Measurements from ENCODE around the gene SMARCA5.

DNA sequence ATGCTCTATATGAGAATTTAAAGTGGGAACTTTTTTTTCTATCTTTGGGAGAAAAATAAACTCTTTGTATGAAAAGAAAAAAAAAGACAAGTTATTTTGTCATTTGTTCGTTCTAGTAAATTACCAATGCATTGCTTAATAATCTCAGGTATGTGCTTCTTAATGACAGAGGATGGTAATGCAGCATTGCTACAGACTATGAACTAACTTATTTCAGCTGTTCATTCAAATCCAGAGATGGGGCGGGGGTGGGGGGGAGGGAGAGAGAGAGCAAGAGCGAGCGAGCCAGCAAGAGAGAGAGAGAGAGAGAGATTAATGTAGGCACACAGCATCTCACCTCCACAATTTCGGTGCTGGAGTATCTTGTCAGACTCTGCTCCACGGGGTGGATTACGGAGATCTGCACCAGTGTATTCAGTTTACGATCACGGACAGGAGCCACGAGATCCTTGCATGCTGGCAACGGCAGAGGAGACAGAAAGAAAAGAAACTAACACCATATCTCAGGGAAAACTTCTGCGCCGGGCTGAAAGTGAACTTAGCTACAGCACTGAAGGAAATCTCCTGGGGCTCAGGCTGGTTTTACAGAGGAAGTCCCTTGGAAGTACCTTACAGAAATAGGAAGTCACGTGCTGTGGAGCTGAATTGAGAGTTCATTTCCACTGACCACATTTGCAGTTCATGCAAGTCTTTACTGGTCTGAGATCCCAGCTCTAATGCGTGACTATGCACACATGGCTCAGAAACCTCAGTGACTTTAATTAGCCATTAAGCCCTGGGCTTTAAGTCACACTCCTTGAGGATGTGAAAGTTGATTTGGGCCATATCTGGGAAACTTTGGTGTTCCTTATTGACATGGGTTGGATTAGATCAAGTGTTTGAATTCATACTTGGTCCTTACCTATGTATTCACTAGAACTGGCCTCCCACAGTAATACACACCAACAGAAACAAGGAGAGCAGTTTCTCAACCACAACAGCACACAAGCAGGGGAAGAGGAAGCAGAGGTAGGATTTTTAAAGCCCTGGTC lies 440.9 kb downstream of the INPP4B start:
- PRO-cap, 7 experiments = peak in 6 of 7 experiments; most common plus-strand start position 296 of the sequence (in 3); most common minus-strand start position 566 of the sequence (in 5)
- RAMPAGE, long total RNA, 2 experiments = start-site peak on the minus strand in 2 of 2 experiments, centred at positions 564 to 565 of the sequence, 27 to 40 reads per replicate

DNA sequence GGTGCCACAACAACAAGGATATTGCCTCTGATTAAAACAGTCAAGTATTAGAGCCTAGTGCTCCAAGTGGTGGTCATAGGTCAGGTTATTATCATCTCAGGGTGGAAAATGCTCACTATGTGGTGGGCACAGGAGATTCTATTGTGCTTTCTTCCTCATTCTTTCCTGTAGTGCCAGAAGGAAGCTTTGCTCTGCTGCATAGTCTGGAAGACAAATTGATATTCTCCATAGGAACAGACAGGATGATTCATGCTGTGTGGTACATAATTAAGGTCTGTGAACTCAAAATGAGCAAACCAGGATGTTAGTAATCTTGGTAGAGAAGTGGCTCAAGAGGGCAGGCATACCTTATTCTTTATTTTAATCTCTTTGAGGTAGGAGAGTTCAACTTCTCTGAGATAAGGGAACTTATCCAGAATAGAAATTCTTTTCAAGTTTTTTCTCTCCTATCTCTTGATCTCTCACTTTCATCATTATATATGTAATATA lies 296.0 kb downstream of the INPP4B start:
- PRO-cap, 7 experiments = no peak in any of the 7 experiments
- RAMPAGE, long total RNA, 2 experiments = no peak in any of the 2 experiments

DNA sequence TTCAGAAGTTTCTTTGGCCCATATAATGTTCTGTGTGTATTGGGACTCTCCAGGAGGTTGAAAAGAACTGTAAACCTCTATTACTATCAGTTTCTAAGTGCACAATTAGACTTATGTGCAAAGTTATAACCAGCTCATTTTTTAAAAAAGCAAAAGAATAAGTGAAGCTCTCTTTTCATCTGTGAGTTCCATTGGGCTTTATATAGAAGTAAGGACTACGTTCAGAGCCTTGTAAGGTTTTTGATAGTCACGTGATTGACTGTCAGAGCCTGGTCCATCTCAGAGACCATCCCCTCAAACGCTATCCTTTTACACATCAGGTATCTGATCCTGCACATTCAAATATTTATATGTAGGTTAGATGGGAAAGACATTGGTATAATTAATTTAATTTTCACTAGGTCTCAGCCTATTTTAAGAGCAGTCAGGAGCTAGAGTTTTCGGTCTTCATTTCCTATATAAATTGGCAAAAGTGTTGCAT lies 279.3 kb downstream of the INPP4B start:
- PRO-cap, 7 experiments = no peak in any of the 7 experiments
- RAMPAGE, long total RNA, 2 experiments = no peak in any of the 2 experiments

DNA sequence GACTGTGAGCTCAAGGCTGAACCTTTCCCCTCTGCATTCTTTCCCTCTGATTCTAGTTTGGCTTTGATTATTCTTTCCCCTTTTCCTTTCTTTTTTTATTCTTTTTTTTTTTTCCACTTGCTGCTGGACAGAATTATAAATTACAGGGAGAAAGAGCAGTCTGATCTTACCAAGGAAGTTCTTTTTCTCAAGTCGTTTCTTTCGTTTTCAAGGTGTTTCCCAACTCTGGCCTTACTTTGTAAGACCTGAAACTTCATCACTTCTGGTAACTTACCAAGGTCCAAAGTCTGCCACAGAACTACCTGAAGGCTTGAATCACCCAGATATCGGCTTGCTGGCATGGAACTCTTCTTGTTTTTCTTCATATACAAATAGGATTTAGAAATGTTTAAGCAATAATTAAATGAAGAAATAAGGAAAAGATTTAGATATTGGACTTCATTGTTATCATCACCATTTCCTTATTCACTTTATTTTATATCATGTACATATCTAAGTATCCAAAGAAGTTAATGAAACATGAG lies 278.0 kb downstream of the INPP4B start:
- PRO-cap, 7 experiments = no peak in any of the 7 experiments
- RAMPAGE, long total RNA, 2 experiments = no peak in any of the 2 experiments

DNA sequence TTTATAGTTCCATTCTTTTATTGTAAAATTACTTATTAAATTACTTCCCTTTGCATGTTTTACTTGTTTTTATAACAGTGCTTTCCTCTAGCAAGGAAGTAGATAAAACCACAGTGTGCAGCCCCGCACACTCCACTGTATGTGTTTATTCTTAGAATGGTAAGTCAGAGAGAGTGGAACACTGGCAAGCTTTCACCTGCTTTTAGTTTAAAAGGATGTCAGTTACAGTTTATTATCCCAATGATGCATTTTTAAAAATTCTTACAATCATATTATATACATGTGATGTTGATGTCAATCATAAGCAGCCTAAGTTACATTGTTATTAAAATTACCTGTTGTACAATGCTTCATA lies 149.3 kb downstream of the INPP4B start:
- PRO-cap, 7 experiments = no peak in any of the 7 experiments
- RAMPAGE, long total RNA, 2 experiments = no peak in any of the 2 experiments

DNA sequence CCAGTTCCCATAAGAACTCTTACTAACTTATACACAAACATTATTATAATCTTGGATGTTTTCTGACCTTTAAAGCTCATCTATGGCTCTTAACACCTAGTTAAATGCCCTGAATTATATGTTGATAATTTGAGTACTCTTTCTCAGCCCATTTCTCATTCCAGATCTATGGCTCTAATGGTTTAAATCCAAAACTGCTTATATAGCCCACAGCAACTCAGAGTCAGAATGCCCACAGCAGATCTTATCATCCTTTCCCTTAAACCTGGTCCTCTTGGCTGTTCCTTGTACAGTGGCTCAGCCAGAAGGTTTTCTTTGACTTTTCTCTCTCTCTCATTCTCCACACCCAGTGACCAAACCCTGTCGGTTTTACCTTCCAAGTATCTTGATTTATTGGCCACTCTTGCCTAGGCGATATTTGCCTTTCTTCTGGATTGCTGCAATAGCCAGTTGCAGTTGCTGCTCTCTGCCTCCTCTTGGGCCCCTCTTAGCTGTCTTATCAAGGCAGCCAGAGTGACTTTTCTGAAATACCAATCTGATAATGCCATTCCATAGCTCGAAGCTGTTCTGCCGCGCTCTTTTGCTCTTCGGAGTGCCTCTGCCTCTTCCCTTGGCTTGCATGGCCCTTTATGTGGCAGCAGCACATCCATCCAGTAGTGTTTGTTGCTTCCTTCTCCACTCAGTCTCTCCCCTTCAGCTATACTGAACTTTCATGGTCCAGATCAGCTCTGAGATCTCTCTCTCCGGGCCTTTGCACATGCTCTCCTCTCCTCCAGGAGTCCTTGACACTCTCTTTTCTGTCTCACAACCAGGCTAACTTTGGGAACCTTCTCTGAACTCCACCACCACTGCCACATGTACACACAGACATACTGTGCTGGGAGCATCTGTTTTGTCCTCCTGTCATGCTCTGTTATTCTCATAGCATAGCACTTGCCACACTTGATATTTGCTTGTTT lies 11.7 kb downstream of the GAB1 start:
- PRO-cap, 7 experiments = no peak in any of the 7 experiments
- RAMPAGE, long total RNA, 2 experiments = no peak in any of the 2 experiments

- PRO-cap, 7 experiments = no peak in any of the 7 experiments
- RAMPAGE, long total RNA, 2 experiments = no peak in any of the 2 experiments
Measured at GRCh38 chr4:143360908-143361601, 24.4 kb downstream of the GAB1 start.

DNA sequence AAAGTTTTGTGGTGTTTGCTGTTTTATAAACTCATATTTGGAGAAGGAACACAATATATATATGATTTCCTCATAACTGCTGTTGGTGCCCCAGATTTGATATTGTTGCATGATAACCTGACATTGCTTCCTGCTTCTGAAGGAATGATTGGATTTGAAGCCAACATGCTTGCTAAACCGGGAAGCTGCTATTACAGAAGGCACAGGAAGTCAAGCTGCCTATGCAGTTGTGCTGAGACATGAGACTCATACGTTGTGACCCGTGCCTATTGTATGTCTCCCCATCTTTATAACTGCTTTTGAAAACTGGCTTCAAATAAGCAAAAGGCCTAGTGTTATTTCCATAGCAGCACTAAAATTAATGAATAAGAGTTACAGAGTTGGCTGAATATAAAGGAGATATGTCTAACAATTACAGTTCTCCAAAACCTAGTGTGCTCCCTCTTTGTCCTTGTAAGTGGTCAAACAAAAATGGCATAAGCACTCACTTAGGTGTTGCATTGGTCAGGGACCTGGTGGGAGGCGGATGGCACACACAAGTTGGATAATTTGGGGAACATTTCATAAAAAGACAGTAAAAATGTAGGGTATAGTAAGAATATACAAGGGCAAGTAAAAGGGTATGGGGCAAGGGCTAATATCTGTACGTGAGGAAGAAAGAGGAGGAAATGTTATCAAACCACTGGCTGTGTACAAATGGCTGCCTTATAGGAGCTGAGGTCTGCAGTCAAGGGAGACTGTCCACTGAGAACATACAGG lies 33.1 kb downstream of the GAB1 start:
- PRO-cap, 7 experiments = no peak in any of the 7 experiments
- RAMPAGE, long total RNA, 2 experiments = no peak in any of the 2 experiments

DNA sequence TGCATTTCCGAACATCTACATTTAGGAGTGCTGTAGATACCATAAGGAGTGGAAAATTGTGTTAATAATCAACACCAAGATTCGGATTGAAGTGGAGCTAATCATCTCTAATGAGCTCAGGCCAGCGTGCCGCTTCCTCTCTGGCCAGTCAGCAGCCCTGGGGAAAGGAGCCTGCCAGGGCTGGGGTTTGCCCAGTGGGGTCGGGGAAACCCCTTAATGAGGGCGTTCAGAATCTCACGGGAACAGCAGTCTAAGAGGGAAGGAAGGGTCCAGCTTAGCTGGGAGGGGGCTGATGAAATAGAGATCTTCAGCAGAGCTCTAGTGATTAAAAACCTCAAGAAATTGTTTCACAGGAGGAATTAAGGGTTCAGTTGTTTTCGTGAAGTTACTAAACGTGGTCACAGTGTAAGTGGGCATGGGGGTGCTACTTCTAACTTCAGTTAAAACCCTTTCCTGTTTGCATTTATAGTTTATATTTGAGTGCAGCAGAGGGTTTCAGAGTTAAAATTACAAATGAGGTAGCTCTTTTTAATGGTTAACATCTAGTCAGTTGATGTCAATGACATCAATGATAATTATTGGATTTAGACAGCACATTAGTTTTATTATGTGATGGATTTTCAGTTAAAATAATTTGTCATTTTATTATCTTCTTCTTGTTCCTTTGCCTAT lies 81.4 kb downstream of the GAB1 start:
- PRO-cap, 7 experiments = no peak in any of the 7 experiments
- RAMPAGE, long total RNA, 2 experiments = no peak in any of the 2 experiments

GRCh38 chr4:143427218-143428010 lies 86.1 kb upstream of the SMARCA5 start:
- PRO-cap, 7 experiments = peak in 1 of 7 experiments; most common plus-strand start chr4:143427447 (in 1)
- RAMPAGE, long total RNA, 2 experiments = no peak in any of the 2 experiments

GRCh38 chr4:143513406-143514359 lies at the start of gene SMARCA5:
TSS of gene SMARCA5 (plus strand) at chr4:143513702.
- PRO-cap, 7 experiments = peak in 7 of 7 experiments; most common plus-strand start chr4:143513723 (in 4); most common minus-strand start chr4:143513894 (in 5)
- RAMPAGE, long total RNA, 2 experiments = start-site peak on the plus strand in 2 of 2 experiments, at chr4:143513459-143513742 at its widest, 36 to 739 reads per replicate

DNA sequence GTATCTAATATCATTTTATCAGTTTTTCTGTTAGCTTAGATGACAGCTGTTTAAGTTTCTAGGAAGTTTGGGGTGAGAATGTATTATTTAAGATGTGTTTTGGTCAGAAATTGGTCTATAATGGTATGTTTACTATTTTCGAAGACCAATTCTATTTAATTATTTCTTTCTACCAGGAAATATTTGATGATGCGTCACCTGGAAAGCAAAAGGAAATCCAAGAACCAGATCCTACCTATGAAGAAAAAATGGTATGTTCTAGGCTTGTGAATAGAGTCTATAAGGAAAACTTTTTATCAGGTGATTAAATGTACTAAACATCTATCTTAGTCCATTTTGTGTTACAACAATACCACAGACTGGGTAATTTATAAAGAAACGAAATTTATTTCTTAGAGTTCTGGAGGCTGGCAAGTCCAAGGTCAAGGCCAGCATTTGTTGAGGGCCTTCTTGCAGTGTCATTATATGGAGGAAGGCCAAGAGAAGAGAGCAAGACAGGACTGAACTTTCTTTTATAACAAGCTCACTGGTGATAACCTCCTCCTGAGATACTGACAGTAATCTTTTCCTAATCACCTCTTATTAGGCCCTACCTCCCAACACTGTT lies 3.8 kb downstream of the SMARCA5 start:
- PRO-cap, 7 experiments = no peak in any of the 7 experiments
- RAMPAGE, long total RNA, 2 experiments = no peak in any of the 2 experiments

DNA sequence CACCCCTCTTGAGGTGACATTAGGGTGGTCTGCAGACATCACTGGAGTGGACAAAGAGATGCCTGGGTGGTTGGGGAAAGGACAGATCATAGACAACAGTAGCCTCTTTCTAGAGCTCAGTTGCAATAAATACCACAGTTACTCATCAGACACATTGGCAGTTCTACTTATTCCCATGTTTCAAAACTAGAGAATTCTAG lies 44.1 kb downstream of the SMARCA5 start:
- PRO-cap, 7 experiments = no peak in any of the 7 experiments
- RAMPAGE, long total RNA, 2 experiments = no peak in any of the 2 experiments

DNA sequence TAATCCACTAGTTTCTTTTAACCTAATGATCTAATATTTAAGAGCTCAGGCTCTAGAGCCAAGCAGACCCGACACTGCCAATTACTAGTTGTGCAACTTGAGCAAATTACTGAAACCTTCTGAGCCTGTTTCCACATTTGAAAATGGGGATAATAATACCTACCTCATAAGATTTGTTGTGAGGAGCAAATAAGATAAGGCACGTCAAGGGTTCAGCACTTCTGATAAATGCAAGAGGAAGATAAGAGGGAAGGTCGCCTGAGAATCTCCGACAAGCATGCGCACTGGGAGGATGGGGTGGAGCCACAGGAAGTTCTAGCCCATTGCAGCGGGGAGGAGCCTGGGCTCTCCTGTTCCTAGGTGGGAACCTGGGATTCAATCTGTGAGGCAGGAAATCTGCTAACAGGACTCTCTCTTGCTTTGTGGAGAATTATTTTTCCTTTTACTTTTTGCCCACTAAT lies 141.4 kb upstream of the SMAD1 start:
- PRO-cap, 7 experiments = no peak in any of the 7 experiments
- RAMPAGE, long total RNA, 2 experiments = no peak in any of the 2 experiments

- PRO-cap, 7 experiments = no peak in any of the 7 experiments
- RAMPAGE, long total RNA, 2 experiments = no peak in any of the 2 experiments
Measured at GRCh38 chr4:145557826-145558316, 61.3 kb upstream of the MMAA start.

DNA sequence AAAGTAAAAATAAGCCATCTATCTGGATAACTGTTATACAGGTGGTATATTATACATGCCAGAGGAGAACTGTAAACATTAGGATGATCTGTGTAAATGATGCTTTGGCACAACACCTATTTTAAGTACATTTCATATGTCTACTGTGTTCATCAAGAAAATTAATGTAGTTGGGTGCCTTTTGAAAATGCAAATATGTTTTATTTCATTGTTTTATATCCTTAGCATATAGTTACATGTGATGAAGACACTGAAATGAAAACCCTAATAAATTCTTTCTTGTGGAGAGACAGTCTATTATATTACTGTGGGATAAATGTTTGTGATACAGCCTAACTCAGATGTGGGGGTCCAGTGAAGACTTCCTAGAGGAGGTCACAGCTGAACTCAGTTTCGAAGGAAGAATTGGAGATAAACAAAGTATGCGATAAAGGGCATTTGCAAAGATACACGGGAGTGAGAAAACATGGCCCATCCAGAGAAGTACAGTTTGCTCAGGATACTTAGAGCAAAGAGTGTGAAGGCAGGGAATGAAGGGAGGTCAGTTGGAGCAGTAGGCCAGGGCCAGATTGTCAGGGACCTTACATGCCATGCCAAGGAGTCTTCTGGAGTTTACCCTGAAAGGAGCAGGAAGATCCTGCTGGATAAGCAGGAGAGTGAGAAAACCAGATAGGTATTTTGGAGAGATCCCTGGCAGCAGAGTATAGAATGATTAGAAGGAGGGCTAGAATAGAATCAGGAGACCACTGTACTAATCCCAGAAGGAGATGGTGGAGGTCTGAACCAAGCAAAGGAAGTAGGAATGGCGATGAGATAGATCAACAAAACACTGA lies 27.4 kb downstream of the MMAA start:
- PRO-cap, 7 experiments = no peak in any of the 7 experiments
- RAMPAGE, long total RNA, 2 experiments = no peak in any of the 2 experiments

- PRO-cap, 7 experiments = no peak in any of the 7 experiments
- RAMPAGE, long total RNA, 2 experiments = no peak in any of the 2 experiments
Measured at GRCh38 chr4:145819367-145820315, 119.0 kb downstream of the ZNF827 start.

DNA sequence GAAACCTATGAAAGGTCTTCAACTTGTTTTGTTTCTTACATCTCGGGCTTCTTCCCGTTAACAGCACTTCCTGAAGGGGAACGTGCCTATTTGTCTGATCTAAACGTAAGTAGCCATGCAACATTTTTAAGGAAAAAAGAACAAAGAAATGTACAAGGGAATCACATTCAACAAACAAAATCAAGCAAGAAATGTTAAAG lies 111.9 kb upstream of the TTC29 start:
- PRO-cap, 7 experiments = no peak in any of the 7 experiments
- RAMPAGE, long total RNA, 2 experiments = no peak in any of the 2 experiments

- PRO-cap, 7 experiments = peak in 7 of 7 experiments; most common plus-strand start chr4:147481350 (in 3); most common minus-strand start chr4:147481541 (in 5)
- RAMPAGE, long total RNA, 2 experiments = no peak in any of the 2 experiments
Measured at GRCh38 chr4:147481227-147482207, 620 bp downstream of the EDNRA start.

DNA sequence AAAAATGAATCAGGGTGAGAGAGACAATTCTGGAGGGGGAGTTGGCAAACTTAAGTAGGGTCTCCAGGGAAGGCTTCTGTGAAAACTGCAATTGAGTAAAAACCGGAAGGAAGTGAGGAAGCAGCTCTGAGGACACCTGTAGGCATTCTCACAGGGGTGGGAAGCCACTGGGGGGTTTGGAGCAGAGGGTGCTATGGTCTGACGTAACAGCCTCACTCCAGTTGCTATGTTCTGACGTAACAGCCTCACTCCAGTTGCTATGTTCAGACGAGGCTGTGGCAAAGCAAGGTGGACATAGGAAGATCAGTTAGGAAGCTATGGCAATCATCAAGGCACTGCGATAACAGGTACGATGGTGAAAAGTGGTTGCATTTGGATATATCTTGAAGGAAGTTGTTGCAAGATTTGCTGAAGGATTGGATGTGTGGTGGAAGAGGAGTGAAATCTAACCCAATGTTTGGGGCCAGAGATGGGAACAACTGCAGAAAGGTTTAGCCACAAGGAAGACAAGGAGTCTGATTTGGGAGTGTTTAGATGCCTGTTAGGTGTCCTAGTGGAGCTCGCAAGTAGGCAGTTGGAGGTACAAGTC lies 47.9 kb downstream of the EDNRA start:
- PRO-cap, 7 experiments = no peak in any of the 7 experiments
- RAMPAGE, long total RNA, 2 experiments = start-site peak on the plus strand in 1 of 2 experiments, centred at position 103 of the sequence, 5 reads per replicate

Measured in ovary (tissue), 7 donors.